ENCODE data around the gene TRAPPC12.

GRCh38 chr2:2507444-2507871 is 176.4 kb upstream of the MYT1L start:
- PRO-cap = no peak
- RAMPAGE, long total RNA, 2 experiments = no peak in any of the 2 experiments

- PRO-cap = no peak
- RAMPAGE, long total RNA, 2 experiments = no peak in any of the 2 experiments
Measured at GRCh38 chr2:2665065-2666032, 334.3 kb upstream of the MYT1L start.

DNA sequence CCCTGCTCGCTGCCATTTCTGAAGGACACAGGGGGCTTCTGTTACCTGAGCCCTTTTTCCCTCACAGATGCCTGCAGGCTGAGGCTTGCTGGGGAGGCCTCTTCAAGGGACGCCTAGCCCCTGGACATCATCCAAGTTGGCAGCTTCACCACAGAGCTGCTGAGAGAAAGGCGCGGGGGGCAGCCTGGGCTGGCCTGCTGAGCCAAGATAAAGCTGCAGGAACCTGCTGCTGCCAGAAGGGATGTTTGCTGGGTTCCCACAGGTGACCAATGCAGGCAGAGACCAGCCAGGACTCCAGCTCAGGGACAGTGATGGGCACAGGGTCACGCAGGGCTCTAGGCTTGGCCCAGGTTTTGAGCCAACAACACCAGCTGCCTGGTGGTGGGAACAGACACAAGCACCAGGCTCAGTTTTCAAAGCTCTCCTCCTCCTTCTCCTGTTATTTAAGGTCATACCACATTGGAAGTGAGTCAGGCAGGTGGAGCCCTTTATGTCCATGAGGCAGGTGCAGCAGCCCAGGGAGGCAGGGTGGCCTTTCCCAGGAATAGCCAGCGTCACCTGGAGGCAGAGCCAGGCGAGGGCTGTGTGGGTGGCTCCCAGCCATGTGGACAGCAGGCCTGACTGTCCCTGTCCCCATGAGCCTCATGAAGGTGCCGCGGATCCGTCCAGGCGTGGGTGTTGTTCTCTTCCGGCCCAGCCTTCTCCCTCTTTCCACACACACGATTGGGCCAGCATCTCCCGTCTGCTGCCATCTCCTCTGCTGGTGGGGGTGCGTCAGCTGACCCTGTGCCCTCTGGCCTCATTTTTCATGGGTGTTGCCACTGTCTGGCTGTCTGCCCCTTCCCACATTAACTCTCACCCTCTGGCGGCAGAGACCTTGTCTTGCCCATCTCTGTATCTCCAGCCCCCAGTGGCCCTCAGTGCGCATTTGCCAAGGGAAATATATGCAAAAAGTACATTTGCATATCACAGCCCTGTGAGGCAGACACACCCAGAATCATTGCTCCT is 515.6 kb upstream of the MYT1L start:
- PRO-cap = unidirectional peak, minus-strand start at position 713 of the sequence
- RAMPAGE, long total RNA, 2 experiments = no peak in any of the 2 experiments

- PRO-cap = no peak
- RAMPAGE, long total RNA, 2 experiments = no peak in any of the 2 experiments
Measured at GRCh38 chr2:3378164-3378436, 482 bp upstream of the EIPR1 start.

- PRO-cap = bidirectional peak, plus-strand start at chr2:3379722, minus-strand start at chr2:3379648
- RAMPAGE, long total RNA, 2 experiments = start-site peak on the plus strand in 2 of 2 experiments, at chr2:3379684-3379754 at its widest, 134 to 138 reads per replicate
Measured at GRCh38 chr2:3379489-3380700, at the start of gene TRAPPC12. TRAPPC12 (plus strand) TSS chr2:3379694.

DNA sequence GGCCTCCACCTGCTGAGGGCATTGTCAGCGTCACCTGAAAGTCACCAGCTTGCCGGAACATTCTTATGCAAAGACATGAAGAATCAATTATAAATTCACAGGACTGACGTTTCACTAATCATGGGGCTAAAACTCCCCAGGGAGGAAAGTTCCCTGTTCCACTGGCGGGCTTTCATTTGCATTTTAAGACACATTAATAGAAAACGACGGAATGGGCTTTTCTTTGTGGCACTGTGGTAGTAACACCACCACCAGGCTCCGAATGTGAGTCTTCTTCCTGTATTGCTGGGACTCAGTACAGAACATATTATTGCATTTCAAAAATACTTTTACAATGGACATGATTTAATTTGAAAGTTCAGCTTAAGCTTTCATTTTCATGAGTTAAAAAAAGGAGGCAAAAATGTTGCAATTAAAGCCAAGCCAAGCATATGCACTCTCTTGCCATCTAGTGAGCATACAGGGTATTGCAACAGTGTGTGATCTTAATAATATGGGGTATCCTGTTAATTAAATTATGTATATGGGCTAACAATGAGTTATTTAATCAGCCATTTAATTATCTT is 57.3 kb downstream of the ADI1 start:
- PRO-cap = no peak
- RAMPAGE, long total RNA, 2 experiments = no peak in any of the 2 experiments

DNA sequence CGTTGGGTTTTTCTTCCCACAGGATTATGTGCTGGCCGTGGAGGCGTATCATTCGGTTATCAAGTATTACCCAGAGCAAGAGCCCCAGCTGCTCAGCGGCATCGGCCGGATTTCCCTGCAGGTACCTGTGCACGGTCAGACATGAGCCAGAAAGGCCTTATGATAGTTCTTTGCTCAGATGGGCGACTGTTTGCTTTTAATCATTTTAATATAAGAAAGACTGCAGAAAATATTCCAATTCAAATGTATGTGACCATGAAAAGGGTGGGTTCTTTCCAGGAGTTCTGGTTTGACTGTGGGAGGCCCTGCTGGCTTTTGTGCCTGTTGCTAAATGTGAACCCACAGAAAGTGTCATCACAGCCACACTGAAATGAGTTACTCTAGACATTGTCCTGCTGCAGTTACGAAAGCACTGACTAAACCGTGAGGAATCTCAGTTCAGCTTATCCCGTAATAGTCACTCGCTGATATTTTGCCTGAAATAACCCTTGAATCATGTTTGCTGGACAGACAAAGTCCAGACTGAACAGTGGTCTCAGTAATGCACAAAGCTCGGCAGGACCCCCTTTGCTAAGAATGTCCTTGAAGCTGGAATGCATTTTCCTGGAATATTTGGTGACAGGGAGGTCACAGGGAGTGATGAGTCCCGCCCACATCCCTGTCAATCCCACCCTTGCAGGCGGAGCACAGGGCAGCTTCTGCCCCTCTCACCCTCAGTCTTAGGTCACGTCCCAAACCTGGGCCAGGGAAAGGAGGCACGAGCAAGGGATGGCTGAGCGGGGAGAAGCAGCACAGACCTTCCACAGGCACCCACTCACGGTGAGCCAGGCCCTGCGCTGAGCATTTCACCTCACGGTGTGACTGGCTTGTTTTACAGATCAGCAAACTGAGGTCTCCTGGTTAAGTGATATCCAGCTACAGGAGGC is 53.5 kb downstream of the ADI1 start:
- PRO-cap = no peak
- RAMPAGE, long total RNA, 2 experiments = no peak in any of the 2 experiments

DNA sequence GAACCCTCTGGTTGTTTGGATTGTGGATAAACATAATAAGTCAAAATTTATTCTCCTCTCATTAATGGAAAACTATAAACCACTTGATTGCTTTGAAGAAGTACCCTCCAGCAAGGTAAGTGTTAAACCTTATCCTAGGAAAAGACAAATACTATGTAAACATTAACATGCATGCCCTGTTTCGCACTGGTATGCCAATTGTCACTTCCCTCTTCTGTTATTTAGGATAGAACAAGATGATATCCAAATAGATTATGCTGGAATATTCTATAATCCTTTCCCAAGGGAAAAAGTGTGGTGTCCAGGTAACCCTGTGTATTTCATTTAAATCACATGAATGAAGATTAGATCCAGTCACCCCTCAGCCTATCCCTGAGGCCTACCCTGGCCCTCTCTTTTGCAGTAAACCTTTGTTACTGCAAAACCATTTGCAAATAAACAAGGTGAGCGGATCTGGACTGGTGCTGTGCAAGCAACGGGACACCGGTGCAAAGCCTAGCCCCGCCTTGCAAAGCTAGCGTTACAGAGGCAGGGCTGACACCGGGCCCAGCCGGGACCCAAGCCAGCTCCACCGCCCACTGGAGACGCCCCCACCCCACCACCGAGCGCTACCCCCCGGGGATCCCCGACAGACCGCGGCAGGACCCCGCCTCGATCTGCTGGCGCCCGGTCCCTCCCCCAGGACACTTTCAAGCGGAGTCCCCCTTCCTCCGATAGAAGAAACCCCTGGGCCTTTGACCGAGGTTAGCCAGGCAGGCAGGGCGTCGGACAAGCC is 1.1 kb downstream of the ADI1 start:
- PRO-cap = no peak
- RAMPAGE, long total RNA, 2 experiments = no peak in any of the 2 experiments

DNA sequence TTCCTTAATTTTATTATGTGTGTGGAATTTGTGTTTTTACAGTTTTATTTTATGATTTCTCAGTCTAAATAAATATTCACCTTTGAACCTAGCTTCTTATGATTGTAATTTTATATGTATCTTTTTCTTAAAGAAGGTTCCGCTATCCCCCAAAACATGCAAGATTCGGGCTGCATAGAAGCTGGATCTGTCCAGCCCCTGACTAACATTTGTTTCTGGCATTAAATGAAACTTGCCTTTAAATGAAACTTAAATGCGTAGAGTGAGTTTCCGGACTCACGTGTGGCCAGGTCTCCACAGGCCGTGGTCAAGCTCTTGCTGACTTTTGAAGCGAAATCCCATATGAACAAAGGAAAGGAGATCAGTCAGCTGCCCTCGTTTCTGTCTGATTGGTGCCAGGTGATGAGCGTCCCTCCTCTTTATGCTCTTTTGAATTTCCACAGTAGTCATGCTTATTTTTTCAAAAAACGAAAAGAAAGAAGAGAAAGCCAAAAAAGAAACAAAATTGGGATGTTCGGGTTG is 509 bp upstream of the COLEC11 start:
- PRO-cap = no peak
- RAMPAGE, long total RNA, 2 experiments = no peak in any of the 2 experiments

- PRO-cap = no peak
- RAMPAGE, long total RNA, 2 experiments = no peak in any of the 2 experiments
Measured at GRCh38 chr2:4283867-4284124, 580.4 kb downstream of the DCDC2C start.

- PRO-cap = unidirectional peak, minus-strand start at chr2:4673180
- RAMPAGE, long total RNA, 2 experiments = no peak in any of the 2 experiments
Measured at GRCh38 chr2:4672952-4673385, 969.6 kb downstream of the DCDC2C start.

DNA sequence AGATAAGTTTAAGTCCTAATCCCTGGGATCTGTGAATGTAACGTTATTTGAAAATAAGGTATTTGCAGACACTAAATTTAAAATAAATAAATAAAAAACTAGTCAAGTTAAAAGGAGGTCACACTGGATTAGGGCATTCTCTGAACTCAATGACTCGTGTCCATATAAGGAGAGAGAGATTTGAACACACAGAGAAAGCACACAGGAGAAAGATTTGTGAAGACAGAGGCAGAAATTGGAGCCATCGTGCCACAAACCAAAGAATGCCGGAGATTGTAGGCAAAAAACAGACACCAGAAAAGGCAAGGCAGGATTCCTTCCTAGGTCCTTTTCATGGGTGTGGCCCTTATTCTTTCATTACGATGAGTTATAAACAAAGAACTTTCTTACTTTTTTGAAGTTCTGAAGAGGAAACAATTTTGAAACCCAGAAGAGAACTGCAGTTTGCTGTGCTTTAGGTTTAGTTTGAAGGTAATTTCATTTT is 981.6 kb downstream of the DCDC2C start:
- PRO-cap = no peak
- RAMPAGE, long total RNA, 2 experiments = no peak in any of the 2 experiments

- PRO-cap = no peak
- RAMPAGE, long total RNA, 2 experiments = no peak in any of the 2 experiments
Measured at GRCh38 chr2:5938490-5938784, 246.3 kb downstream of the SOX11 start.

DNA sequence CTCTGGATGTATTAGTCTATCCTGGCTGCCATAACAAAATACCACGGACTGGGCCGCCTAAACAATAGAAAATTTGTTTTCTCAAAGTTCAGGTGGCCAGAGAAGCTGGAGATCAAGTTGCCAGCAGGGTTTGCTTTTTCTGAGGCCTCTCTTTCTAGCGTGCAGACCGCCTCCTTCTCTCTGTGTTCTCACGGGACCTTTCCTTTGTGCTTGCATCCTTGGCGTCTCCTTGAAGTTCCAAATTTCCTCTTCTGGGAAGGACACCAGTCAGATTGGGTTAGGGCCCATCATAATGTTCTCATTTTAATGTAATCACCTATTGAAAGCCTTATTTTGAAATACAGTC is 1.4 kb upstream of the CMPK2 start:
- PRO-cap = no peak
- RAMPAGE, long total RNA, 2 experiments = no peak in any of the 2 experiments

- PRO-cap = no peak
- RAMPAGE, long total RNA, 2 experiments = no peak in any of the 2 experiments
Measured at GRCh38 chr2:6916934-6917125, 382 bp upstream of the RNF144A start.

DNA sequence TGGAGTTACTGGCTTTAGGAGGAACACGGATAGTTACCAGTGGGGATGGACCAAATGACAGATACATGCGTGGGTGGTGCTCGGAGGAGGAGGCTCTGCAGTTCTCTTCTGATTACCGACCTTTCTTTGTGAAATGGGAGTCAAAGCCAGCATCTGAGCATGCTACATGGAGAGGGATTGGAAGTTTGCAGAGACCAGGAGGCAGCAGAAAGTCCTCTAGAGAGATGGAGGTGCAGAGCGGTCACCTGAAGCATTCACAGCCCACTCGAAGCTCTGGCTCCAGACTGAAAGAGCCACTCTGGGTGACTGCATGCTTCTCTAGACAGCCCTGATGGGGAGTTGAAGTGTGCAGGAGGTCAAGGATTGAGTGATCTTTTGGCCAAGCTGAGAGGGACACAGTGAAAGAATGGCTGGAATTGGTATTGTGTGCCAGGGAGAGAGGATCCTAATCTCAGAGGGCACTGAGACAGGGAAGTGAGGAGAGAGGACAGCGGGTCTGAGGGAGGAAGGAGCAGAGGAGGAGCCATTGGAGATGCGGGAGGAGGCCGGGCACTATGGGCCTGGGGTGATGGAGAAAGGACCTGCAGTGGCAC is 26.5 kb downstream of the RNF144A start:
- PRO-cap = no peak
- RAMPAGE, long total RNA, 2 experiments = no peak in any of the 2 experiments

DNA sequence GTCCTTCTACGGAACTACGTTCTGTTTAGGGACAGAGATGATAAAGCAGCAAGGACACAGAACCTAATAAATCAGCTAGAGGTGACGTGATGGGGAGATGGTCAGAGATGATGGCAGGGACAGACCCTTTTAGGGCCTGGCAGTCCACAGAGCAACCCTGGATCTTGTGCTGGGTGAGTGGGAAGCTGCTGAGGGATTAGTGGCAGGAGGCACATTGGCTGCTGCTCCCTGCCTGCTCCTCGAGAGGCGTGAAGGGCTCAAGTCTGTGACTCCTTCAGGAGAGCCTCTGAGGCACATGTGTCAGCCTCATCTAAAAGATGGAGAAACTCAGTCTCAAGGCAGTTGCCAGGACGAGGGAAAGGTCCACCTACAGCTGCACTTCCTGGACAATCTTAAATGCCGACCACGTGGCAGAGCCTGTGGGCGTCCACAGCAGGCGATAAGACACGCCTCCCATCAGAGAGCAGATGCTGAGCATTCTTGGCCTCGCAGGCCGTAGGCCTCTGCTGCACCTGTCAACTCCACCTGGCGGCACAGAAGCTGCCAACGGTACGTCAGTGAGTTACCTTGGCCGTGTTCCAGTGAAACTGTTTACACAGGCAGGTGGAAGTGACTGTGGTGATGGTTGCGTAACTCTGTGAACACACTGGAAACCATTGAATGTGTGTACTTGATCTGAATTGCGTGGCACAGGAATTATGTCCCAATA is 114.3 kb downstream of the RNF144A start:
- PRO-cap = no peak
- RAMPAGE, long total RNA, 2 experiments = no peak in any of the 2 experiments

GRCh38 chr2:7563808-7564322 is 646.7 kb downstream of the RNF144A start:
- PRO-cap = no peak
- RAMPAGE, long total RNA, 2 experiments = no peak in any of the 2 experiments

DNA sequence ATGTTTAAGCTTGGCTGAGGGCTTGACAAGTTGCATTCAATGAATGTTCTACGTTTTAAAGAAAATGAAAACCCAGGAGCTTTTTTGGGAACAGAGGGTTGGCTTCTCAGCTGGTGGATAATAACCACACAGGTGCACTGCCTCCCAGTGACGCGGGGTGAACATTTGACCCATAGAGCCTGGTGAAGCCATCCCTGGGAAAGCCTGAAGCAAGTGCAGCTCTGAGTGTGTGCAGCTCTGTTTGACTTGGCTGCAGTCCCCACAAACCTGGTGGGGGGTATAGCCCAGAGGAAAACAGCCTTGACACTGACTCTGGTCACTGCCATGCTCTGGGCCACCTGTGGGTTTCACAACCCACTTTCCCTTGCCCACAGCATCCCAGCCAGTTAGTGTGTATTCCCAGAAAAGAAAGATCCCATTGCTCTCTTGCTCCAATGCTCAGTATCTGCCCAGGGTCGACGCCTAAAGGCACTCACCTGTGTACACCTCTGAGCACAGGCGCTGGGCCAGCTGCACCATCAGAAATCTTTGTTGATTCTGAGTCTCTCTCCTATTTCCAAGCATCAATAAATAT is 875.0 kb downstream of the RNF144A start:
- PRO-cap = no peak
- RAMPAGE, long total RNA, 2 experiments = no peak in any of the 2 experiments

- PRO-cap = no peak
- RAMPAGE, long total RNA, 2 experiments = no peak in any of the 2 experiments
Measured at GRCh38 chr2:8090813-8091526, 590.9 kb upstream of the ID2 start.

All from lower leg skin (tissue), 2 donors.